Jejunum (tissue), 1 donor: Measurements from ENCODE around the genes GPR153 and ACOT7.

DNA sequence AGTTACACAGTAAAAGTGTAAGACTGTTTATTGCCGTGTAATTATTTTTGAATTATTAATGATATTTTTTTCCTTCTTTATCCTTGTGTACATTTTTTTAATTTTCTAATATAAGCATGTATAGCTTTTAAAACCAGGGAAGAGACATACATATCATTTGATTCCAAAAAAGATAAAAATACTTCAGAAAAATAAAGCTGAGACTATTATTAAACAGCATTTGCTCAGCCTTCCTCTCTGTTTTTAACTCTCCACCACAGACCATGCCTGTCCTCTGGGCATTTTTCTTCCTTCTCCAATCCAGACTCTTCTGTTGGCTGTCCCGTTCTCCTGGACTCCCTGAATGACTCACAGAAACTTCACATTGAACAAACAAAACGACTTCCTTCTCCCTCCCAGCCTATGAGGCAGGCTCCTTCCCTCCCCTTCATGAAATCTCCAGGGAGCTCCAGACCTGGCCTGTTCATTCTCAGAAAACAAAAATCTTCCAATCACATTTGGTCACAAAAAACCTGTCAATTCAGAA lies 421.4 kb downstream of the NPHP4 start:
- PRO-cap = no peak

DNA sequence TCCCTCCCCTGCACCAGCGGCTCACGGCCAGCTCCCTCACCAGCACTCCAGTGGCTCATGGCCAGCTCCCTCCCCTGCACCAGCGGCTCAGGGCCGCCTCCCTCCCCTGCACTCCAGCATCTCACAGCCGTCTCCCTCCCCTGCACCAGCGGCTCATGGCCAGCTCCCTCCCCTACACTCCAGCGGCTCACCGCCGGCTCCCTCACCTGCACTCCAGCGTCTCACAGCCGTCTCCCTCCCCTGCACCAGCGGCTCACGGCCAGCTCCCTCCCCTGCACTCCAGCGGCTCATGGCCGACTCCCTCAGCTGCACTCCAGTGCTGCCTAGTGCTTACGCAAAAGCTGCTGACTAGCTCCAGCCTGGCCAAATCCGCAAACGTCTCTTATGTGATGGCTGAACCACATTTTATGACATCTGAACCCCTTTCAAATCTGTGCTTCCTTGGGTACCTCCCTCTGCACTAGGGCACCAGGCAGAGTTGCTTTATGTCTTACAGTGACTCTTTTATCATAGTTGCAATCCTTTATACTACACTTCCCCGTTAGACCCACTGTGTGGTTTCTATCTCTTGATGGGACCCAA lies 324.2 kb downstream of the NPHP4 start:
- PRO-cap = no peak

- PRO-cap = no peak
Measured at GRCh38 chr1:5771061-5771769, 221.0 kb downstream of the NPHP4 start.

DNA sequence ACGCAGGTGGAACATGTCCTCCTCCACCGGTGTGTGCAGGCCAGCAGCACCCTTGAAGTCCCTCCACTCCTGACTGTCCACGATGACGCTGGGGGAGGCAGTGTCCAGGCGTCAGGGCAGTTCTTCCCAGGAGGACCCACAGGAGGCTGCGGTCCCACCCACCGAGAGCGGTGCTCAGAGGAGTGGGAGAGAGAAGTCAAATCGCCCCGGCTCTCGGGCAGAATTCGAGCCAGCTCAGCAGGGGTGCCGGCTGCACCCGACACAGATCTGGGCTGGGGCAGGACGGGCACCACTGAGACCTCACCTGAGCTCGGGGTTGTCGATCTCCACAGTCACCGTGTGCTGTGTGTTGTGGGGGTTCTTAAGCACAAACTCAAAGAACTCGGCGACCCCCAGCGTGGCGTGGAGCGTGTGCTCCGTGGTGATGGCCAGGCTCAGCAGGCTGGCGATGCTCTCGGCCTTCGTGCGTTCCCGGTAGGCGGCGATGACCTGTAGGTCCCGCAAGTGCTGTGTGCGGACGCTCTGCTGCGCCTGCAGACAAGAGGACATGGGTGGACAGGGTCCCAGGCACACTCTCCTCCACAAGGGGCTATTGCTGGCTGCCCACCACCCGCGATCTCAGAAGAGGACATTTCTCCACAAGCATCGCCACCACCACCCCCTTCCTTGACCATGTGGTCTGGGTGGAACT lies 117.5 kb downstream of the NPHP4 start:
- PRO-cap = no peak

- PRO-cap = no peak
Measured at GRCh38 chr1:5879702-5880294, 112.4 kb downstream of the NPHP4 start.

DNA sequence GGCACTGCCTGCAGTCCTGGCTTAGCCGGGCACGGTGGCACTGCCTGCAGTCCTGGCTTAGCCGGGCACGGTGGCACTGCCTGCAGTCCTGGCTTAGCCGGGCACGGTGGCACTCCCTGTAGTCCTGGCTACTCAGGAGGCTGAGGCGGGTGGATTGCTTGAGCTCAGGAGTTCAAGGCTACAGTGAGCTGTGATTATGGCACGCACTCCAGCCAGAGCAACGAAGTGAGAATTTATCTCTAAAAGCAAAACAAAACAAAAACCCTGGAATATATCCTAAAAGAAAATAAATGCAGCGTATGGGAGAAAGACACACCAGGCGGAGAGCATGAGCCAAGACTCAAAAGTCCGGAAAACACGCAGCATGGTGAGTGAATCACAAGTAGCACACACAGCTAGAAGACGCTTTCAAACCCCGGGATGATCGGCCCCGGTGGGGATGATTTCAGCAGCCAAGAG lies 69.4 kb downstream of the NPHP4 start:
- PRO-cap = no peak

- PRO-cap = no peak
Measured at GRCh38 chr1:5980253-5980636, 12.0 kb downstream of the NPHP4 start.

DNA sequence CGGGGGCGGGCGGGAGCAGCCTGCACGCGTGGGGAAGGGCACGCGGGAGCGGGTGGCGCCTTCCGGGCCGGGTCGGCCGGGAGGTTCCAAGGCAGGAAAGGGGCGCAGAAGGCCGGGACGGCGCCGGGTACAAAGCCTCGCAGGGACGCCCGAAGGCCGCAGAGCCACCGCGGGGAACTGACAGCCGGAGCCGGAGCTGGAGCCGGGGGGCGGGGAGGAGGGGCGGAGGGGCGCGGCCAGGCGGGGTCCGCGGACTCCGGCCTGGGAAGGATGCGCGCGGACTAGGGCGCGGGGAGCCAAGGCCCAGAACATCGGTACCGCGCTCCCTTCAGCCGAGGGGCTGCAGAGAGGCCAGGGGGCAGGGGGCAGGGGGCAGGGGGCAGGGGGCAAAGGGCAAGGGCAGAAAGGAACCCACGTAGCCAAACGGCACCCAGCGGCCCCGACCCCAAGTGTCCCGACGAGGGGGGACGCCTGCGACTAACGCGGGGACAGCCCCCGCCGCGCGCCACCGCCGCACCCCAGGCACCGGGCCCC lies 588 bp downstream of the NPHP4 start:
- PRO-cap = no peak

GRCh38 chr1:6098528-6098863 lies 52.8 kb downstream of the KCNAB2 start:
- PRO-cap = no peak

- PRO-cap = no peak
Measured at GRCh38 chr1:6185020-6186031, 5.2 kb upstream of the CHD5 start.

DNA sequence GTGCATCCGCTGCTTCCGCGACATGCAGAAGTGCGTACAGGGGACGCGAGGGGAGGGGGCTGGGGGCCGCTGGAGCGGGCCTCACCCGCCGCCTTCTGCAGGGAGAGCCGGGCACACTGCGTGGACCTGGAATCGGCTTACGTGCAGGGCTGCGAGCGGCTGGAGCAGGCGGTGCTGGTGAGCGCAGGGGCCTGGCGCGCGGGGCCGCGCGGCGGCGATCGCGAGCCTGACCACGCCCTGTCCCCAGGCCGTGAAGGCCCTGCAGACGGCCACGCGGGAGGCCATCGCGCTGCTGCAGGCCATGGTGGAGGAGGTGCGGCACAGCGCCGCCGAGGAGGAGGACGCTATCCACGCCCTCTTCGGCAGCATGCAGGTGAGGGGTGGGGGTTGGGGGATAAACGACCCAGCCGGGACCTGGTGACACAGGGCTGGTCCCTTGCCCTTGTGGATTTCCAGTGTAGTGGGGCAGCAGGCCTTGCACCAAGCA lies 3.3 kb downstream of the RNF207 start:
- PRO-cap = no peak

GRCh38 chr1:6260962-6262110 lies at the start of gene GPR153:
GPR153 (minus strand) TSS chr1:6261098.
- PRO-cap = bidirectional peak, plus-strand start at chr1:6261227, minus-strand start at chr1:6261082

GRCh38 chr1:6300281-6301027 lies 39.6 kb upstream of the GPR153 start:
- PRO-cap = bidirectional peak, plus-strand start at chr1:6300508, minus-strand start at chr1:6300394

- PRO-cap = no peak
Measured at GRCh38 chr1:6384851-6385278, 8.7 kb downstream of the ACOT7 start.

DNA sequence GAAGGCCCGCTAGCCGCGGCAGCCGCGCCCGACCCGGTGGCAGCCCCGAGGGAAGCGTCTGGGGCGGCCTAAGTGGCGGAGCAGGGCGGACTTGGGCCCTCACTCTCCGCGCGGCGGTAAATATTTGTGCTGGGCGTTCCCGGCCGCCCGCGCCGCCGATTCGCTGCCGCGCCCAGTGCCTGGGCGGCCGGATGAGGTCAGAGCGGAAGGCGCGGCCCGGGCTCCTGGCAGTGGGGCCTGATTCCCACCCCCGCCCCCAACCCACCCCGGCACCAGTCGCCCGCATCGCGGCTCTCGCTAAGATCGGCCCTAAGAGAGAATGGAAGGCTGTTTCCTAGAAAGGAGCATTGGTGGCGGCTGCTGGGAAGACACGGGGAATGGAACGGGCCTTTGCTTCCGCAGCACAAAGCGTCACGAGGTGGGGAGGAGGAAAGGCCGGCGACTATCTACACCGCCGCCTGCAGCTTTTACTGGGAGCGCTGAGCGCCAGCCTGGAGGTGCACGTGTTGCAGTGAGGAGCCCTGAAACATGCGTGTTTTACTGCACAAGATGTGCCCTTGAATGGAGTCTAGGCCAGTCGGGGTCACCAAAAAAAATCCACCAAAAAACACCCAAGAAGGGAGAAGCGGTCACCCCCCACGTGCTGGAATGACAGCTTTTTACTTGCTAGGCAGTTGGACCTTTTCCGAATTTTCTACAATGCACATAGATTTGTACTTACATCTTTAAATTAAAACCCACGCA lies at the start of gene ACOT7:
ACOT7 (minus strand) TSS at position 128 of the 744 bp plus-strand sequence.
- PRO-cap = bidirectional peak, plus-strand start at position 175 of the sequence, minus-strand start at position 118 of the sequence

GRCh38 chr1:6447632-6448712 lies 18.0 kb downstream of the TNFRSF25 start:
- PRO-cap = bidirectional peak, plus-strand start at chr1:6448055, minus-strand start at chr1:6447813; bidirectional peak, plus-strand start at chr1:6448432, minus-strand start at chr1:6448301

DNA sequence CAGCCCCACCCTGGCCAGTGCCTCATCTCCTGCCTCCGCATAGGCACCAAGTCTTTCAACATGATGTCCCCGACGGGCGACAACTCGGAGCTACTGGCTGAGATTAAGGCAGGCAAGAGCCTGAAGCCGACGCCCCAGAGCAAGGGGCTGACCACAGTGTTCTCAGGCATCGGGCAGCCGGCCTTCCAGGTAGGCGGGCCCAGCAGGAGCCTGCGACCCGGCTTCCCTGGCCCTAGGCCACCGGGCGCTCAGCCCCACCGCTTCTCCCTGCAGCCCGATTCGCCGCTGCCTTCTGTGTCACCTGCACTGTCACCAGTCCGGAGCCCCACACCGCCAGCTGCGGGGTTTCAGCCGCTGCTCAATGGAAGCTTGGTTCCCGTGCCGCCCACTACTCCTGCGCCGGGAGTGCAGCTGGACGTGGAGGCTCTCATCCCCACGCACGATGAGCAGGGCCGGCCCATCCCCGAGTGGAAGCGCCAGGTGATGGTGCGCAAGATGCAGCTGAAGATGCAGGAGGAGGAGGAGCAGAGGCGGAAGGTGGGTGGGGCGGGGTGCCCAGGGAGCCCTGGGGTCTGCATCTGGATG lies 14.3 kb downstream of the TNFRSF25 start:
- PRO-cap = no peak

- PRO-cap = no peak
Measured at GRCh38 chr1:6460396-6461030, 5.5 kb downstream of the TNFRSF25 start.

DNA sequence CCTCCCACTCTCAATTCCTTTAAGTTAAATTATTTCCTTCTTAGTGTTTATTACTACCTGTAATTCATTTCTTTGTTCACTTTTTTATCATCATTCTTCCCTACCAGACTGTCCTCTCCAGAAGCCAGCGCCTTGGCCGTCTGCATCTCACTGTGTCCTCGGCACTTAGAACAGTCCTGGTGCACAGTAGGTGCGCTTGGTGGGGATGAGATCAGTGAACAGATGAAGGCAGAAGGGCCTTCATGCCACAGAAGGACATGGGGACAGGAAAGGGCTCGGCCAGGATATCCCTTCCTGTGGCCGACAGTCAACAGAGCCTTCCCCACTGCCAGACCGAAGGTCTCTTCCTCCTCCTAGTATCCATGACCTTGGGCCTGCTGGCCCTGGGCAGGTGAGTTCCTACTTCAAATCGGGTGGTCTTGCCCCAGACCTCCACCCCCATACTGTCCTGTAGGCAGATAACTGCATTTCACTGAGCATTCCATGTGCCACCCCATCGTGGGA lies 3.7 kb downstream of the PLEKHG5 start:
- PRO-cap = no peak

GRCh38 chr1:6592729-6594003 lies 9.5 kb downstream of the KLHL21 start:
- PRO-cap = no peak